ENCODE data around the genes GATA1, ERAS, PCSK1N and OTUD5.

DNA sequence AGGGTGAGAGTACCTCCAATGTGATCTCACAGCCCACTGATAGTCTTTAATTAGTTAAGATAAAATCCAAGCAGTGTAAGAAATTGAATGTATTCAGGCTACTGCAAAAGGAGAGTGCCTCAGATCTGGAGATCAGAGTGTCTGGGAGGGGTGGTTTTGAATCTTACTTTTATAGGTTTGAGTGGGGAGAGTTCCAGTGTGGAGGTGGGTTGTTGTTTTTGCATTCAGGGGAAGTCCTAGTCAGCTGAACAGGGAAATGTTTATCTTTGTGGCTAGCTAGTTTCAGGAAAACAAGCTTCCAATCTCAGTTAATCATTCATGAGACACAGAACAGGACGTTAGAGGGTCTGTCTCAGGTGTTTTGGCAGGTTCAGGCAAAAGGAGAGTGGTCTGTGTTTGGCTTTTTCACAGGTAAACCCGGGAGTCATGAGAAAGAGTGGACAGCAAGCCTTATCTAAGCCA, 26.0 kb downstream of the ZNF81 start:
- PRO-cap, result no peak
- RAMPAGE, long total RNA, result no peak

DNA sequence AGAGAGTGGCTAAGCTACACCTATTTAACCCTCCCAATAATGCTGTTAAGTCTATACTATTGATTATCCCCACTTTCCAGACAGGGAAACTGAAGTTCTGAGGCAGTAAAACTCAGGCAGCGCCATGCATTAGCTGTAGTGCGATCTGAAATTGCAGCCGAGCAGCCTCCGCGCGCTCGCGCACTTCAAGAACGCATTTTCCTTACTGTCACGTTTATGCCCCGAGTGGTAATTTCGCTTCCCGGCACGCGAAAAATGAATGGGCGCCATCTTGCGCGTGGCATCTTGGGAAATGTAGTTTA, 375 bp upstream of the FTSJ1 start:
- PRO-cap, result bidirectional peak, plus-strand start outside the sequence, minus-strand start at position 207 of the sequence
- RAMPAGE, long total RNA, result no peak

DNA sequence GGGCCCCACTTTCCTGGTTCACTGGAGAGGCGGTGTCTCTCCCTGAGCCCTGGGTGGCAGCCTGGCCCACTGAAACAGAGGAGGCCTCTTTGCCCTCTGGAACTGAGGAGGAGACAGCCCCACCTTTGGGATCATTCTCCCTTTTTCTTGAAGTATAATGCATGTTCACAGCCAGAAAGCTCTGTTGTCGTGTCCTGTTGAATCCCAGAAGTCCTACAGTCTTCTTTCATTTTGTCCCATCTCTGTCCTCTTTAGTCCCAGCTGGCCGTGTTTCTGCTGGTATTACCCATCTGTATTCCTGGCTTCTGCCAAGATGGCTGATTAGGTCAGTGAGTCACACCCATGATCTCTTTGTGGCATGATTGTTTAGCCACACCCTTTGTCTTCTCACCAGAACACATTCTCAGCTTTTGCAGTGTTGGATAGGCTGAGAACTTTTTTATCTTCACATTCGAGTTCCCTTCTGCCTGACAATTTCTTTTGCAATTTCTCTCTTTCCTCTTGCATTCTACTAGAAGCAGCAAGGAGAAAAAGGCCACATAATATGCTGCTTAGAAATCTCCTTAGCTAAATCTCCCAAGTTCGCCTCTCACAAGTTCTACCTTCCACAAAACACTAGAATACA, 7.9 kb upstream of the TBC1D25 start:
- PRO-cap, result no peak
- RAMPAGE, long total RNA, result no peak

- PRO-cap, result no peak
- RAMPAGE, long total RNA, result no peak
These were observed 1.3 kb upstream of the TBC1D25 start for GRCh38 chrX:48538028-48538759.

- PRO-cap, result no peak
- RAMPAGE, long total RNA, result no peak
These were observed 1.1 kb downstream of the TBC1D25 start for GRCh38 chrX:48540536-48541114.

DNA sequence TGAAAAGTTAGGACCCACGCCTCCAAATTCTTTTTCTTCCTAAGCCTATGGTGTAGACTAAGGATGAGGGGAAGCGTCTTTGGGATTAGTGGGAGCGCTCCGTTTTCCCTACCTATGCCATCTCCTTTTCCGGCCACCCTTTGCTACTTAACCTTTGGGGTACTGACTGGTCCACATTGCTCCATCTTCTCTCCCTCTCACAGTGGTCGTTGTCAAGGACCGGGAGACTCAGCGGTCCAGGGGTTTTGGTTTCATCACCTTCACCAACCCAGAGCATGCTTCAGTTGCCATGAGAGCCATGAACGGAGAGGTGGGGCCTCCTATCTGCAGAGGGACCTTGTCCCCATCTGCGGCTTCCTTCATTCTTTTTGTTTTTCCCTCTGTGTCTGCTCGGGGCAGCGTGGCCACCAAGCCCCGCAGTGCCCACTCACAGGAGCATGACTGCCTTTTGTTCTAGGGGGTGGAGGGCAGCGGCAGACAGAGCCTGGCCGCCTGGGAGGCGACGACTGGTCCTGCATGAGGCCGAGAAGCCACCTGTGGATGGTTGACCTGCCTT, 1.2 kb downstream of the RBM3 start:
- PRO-cap, result no peak
- RAMPAGE, long total RNA, result no peak

DNA sequence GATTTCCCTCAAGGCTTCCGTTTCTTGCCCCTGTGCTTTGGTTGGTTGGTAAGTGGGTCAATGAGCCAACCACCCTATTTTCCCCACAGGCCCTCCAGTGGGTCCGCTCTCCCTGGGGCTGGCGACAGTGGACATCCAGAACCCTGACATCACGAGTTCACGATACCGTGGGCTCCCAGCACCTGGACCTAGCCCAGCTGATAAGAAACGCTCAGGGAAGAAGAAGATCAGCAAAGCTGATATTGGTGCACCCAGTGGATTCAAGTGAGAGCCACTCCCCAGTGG, 3.0 kb downstream of the WAS start:
- PRO-cap, result no peak
- RAMPAGE, long total RNA, result no peak

GRCh38 chrX:48714514-48715468, 18.3 kb downstream of the SUV39H1 start:
- PRO-cap, result no peak
- RAMPAGE, long total RNA, result no peak

DNA sequence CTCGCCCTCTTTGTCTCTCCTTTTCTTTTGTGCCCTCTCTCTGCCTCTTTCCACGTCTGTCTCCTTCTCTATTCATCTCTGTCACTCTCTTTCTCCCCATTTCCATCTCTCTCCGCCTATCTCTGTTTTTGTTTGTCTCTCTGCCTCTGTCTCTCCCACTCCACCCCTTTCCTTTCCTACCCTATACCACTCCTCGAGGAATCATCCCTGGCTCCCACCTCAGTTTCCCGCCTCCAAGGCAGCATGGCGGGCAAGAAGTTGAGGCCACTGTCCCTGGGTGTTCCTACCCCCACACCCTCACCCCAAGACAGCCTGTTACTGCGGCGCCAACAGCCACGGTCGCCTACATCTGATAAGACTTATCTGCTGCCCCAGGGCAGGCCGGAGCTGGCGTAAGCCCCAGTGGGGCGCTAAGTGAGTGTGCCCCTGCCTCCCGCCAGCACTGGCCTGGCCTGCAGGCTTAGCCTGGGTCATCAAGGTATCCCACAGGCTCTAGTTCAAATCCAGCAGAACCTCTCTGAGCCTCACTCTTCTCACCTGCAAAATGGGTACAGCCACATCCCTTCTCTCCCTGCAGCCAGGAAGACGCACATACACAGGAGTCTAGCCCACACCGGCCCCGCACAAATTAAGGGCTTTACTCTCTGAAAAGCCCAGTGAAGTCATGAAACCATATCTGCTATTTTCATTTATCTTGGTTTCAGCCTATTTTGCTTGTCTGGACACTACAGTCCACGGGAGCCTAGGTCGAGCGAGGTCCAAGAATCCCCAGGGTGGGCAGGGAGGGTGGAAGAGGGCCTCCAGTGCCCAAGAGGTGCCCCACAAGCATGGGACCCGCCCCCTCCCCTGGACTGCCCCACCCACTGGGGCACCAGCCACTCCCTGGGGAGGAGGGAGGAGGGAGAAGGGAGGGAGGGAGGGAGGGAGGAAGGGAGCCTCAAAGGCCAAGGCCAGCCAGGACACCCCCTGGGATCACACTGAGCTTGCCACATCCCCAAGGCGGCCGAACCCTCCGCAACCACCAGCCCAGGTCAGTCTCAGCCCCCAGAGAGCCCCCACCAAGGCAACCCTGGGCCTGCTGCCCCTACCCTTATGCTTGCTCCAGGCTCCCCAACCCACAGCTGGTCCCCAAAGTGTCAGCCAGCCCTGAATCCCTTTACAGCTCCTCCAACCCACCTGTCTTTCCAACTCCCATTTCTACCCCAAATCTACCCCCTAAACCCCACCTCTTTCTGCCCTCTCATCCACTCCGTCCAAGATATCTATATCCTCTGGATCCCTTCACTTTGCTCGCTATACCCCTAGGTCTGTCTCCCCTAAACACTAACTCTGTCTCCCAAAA, at the start of gene GATA1:
TSS of gene GATA1 (plus strand) at position 975 of the 1,342 bp plus-strand sequence.
- PRO-cap, result no peak
- RAMPAGE, long total RNA, result no peak

GRCh38 chrX:48826152-48826728, at the start of gene ERAS:
TSS of gene ERAS (plus strand) at chrX:48826513.
- PRO-cap, result no peak
- RAMPAGE, long total RNA, result no peak

DNA sequence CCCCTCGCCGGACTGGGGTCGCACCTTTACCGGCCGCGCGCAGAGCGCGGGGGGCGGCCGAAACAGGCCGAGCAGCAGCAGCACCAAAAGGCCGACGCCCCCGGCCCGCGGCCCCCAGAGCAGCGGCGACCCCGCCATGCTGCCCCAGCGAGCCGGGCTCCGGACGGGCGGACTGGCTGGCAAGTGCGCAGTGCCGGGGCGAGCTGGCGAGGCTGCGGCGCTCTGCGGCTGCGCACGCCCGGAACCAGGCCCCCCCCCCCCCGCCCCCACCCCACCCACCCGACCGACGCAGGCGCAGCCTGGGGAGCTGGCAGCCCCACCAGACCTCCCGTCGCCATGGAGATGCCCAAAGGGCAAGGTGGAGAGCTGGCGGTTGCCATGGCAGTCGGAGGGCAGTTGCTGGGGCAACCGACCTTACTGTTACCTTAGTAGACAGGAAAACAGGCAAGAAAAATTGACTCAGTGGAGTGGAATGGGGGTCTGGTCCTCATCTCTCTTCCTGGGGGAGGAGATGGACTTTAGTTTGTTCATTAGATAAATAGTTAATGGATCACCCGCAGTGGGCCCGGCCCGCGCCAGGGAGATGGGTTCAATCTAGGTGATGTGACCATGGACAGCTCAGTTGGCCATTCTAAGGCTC, at the start of gene PCSK1N:
TSS of gene PCSK1N (minus strand) at position 216 of the 640 bp plus-strand sequence.
- PRO-cap, result unidirectional peak, minus-strand start at position 174 of the sequence
- RAMPAGE, long total RNA, result no peak

DNA sequence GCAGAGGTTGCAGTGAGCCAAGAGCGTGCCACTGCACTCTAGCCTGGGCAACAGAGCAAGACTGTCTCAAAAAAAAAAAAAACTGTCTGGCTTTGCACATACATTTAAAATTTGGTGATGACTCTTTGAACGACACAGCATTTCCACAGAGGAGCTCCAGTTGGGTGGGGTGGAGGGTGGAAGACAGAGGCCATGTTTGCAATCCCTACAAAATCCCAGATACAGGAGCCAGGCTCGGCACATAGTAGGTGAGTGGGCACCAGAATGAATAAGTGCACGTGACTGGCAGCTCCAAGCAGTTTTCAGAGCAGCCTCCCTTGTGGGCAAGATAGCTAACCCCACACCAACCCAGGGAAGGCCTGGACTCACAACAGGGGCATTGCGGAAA, 1.2 kb downstream of the TIMM17B start:
- PRO-cap, result no peak
- RAMPAGE, long total RNA, result no peak

DNA sequence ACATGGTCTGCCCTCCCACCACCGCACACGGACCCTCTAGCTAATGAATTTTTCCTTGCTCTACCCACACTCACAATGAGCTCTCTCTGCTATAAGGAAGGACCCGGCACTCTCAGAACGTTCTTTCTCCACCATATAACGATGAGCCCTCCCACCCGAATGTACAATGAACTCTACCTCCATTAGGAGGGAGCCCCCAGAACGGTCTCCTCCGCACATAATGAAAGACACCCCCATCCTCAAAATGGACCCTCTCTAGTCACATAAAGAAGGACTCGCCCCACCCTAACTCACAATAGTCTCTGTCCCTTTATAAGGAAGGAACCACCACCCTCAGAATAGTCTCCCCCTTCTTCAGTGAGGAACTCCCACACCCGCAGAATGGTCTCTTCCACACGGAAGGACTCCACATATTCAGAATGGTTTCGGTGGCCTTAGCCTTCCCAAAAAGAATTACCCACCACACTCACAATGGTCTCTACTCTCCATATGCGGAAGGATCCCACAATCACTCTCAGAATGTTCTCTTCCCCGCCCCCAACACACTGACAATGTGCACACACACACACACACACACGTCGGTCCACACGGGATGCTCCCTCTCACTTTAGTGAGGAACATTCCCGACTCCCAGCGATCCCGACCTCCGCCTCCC, 456 bp downstream of the SLC35A2 start:
- PRO-cap, result no peak
- RAMPAGE, long total RNA, result no peak

GRCh38 chrX:48922414-48922751, 3.6 kb upstream of the PIM2 start:
- PRO-cap, result no peak
- RAMPAGE, long total RNA, result no peak

- PRO-cap, result no peak
- RAMPAGE, long total RNA, result no peak
These were observed 17.6 kb downstream of the OTUD5 start for GRCh38 chrX:48939771-48940186.

GRCh38 chrX:48957497-48958282, at the start of gene OTUD5:
TSS of gene OTUD5 (minus strand) at chrX:48957607.
- PRO-cap, result bidirectional peak, plus-strand start at chrX:48957729, minus-strand start at chrX:48957555; bidirectional peak, plus-strand start at chrX:48958150, minus-strand start at chrX:48957940
- RAMPAGE, long total RNA, result no peak

- PRO-cap, result no peak
- RAMPAGE, long total RNA, result no peak
These were observed 11.5 kb upstream of the KCND1 start for GRCh38 chrX:48983142-48983606.

DNA sequence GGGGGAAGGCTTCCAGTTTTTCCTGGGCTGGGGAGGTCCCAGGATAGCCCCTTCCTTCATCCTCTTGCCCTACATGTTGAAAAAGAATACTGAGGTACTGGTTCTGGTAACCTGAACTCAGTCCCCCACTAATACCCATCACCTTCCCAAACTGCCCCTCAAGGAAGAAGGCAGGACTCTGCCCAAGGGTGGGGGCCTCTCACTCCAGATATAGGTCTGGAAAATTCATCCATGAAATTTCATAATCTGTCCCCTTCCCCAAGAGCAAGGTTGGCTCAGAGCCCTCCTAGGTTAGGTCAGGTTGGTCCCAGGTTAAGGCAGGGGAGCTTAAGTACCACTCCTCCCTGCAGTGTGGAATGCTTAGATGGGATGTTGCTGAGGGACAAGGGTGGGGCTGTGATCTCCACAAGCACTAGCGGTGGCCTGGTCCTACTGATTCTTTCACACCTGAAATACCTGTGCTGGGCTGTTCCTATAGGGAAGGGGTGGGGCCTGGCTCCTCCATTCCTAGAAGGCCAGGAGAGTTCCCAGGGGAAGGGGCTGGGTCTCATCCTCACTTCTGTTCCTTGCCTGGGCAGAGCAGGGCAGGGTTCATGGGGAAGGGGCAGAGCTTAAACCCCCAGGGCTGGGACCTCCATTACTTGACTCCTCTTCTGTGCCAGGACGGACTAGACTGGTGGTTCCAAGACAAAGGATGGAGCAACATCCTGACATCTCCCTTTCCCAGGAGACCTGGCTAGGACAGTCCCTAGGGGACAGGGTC, 13.9 kb downstream of the TFE3 start:
- PRO-cap, result no peak
- RAMPAGE, long total RNA, result no peak

DNA sequence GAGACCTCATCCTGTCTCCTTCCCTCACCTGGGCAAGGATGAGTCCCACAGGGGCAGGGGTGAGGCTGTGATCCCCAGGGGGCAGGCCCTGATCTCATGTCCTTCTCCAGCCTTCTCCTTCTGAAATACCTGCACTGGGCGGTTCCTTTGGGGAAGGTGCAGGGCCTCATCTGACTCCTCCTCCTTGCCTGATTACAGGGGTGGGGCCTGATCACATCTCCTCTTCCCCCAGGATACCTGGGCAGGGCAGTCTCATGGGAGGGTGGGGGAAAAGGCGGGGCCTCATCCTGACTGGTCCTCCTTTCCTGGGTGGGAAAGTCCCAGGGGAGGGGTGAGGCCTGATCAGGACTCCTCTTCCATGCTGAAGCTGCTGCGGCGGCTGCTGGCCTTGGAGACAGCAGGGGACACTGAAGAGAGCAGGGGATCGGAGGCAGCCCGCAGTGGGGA, 13.3 kb downstream of the TFE3 start:
- PRO-cap, result bidirectional peak, plus-strand start at position 392 of the sequence, minus-strand start at position 127 of the sequence
- RAMPAGE, long total RNA, result no peak

DNA sequence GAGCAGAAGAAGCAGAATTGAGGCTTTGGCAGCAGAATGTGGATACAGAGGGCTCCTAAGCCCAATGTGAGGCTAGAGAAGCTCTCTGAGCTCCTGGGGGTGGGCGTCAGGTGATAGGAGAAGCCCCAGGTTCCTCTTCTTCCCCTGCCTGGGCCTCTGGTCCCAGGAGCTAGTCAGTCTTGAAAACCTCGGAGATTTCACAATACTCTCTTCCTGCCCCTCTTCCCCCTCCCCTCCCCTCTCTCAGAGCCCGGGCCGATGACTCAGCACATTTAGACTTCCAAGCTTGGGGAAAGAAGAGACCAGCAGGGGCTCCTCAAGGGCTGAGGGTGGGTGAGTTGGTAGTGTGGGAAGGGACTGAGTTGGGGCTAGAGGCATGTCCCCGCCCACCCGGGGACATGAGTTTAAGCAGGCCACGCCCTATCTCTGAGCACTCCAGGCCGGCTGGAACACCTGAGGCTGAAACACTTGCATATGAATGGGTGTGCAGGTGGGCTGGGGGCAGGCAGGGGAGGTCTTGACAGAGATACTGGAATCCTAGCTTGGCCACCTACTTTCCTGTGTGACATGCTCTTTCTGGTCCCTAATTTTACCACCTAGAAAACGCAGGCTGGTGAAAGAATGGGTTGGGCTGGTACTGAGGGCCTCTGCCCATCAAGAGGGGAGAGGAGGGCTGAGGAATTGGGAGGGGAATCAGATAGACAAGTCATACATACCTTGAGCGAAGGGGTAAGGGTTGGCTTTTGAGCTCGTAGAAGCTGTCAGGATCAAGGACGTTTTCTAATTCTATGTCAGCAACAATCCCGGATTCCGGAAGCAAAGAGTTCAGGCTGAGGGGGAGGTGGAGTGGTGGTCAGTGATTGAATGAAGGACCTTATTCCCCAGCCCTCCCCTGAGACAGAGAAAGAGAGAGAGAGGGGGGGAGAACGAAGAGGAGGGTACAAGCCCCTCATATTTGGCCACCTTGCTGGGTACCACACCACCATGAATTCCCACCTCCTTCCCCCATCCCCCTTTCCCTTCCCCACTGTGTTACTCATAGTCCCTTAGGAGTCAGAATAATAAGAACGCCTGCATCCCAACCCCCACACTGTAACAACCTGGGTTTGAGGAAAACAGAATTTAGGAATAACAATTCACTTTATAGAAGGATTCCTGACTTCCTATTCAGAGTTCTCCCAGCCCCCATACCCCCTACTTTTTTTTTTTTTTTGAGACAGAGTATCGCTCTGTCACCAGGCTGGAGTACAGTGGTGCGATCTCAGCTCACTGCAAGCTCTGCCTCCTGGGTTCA, 3.0 kb downstream of the TFE3 start:
- PRO-cap, result bidirectional peak, plus-strand start at position 523 of the sequence, minus-strand start at position 175 of the sequence; unidirectional peak, plus-strand start at position 912 of the sequence; bidirectional peak, plus-strand start at position 1,214 of the sequence, minus-strand start at position 983 of the sequence
- RAMPAGE, long total RNA, result no peak

All from GM23338 (cell line).